Measurements from ENCODE around the gene ZFAND3.

GRCh38 chr6:36742994-36743494, 45.4 kb downstream of the RAB44 start:
- PRO-cap: no peak

DNA sequence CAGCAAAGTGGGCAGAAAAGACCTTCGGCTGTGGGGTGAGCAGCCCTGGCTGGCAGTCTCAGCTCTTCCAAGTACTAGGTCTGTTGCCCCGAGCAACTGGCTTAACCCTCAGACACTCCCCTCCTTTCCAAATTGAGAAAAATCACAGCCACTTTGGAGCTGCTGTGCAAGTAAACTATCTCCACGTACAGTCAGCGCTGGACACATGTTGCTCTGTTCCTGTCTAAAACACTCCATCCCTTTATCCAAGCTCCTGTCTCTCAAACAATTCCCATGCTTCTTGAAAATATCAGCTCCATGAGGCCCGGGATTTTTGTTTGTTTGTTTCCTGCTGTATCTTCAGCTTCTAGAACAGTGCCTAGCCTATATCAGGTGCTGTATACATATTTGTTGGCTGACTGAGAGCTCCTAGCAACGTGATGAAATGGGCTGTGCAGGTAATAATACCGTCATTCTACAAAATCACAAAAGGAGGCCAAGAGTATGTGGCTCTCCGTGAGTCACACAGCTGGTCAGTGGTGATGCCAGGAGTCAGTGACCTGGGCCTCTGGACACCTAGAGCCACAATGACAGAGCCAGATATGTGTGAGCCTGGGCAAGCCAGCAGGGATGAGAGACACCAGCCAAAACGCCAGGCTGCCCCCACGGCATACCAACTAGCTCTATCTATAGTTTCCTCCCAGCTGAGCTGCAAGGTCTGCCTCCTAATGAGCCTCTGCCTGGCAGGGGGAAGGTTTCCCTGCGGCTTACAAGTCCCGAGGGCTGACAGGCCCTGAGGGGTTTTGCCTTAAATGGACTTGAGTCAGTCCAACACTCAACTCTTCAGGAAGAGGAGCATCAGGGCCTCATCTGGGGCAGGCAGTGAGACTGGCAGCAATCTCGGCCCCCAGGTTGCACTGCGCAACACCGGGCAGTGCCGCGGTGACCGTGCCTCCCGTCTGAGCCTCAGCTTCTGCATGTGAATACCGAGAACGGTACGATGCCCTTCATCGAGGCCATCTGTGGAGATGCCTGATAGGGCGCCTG, 70.1 kb downstream of the CPNE5 start:
- PRO-cap: no peak

DNA sequence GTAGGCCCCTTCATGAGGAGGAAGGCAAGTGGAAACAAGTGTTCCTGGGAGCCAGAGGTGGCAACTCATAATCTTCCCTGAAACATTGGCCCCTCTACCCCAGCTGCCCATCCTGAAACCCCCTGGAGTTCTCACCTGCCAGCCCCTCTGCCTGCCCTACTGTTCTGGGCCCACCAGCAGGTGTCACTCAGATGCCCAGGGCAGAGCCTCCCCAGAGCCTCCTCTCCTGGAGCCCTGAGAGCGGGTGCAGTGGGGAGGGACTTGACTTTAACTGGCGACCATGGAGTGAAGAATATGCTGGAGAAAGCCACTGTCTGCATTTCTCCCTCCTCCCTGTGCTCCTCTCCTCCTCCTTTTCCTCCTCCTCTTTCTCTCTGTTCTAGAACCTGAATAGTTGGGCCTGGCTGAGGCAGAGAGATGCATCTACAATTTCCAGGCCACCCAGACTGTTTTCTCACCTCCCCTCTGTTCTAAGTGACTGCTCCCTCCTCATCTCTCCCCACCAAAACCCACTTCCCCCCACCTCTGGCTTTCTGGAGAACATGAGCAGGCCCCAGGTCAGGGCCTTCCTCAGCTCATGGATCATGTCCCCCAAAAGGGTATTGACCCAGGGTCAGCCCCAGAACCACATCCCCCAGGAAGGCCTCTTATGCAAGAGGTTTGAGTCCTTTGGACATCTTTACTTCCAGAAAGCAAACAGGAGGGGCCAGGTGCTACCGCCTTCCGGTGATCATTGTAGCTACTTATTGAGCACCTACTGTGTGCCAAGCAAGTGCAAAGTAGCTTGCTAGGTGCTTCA, 2.7 kb downstream of the CPNE5 start:
- PRO-cap: no peak

- PRO-cap: no peak
Measured at GRCh38 chr6:36852774-36853171, 13.5 kb upstream of the CPNE5 start.

GRCh38 chr6:36855028-36855904, 16.0 kb upstream of the CPNE5 start:
- PRO-cap: no peak

- PRO-cap: no peak
Measured at GRCh38 chr6:36862008-36862847, 12.4 kb downstream of the PPIL1 start.

DNA sequence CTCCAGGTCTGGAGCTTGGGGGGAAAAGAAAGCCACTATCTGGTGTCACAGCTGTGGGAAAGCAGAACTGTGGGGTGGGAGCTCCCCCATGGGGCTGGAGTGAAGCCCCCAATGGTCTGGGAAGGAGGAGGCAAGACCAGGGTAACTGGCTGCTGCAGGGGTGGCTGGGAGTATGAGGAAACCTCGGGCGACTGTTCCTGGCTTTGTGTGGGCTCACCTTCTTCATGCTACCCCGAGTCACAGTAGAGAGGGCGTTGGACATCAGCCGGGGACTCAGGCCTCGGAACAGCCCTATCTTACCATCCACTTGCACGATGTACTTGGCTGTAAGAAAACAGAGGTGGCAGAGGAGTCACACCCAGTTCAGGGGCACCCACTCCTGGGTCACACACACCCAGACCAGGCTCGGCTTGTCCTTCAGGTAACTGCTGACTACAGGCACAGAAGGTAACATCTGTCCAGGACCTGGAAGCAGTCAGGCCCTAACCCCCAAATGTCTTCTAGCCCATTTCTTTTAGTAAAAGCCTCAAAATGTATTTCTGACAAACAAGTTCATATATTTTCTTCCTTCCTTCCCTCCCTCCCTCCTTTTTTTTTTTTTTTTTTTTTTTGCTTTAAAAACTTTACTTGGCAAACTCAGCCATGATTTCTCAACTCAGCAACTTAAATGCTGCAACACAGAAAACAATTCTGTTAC, 7.6 kb downstream of the MTCH1 start:
- PRO-cap: no peak

GRCh38 chr6:36985435-36985801, 578 bp downstream of the MTCH1 start:
- PRO-cap: no peak

- PRO-cap: no peak
Measured at GRCh38 chr6:37013543-37014170, 8.2 kb downstream of the FGD2 start.

DNA sequence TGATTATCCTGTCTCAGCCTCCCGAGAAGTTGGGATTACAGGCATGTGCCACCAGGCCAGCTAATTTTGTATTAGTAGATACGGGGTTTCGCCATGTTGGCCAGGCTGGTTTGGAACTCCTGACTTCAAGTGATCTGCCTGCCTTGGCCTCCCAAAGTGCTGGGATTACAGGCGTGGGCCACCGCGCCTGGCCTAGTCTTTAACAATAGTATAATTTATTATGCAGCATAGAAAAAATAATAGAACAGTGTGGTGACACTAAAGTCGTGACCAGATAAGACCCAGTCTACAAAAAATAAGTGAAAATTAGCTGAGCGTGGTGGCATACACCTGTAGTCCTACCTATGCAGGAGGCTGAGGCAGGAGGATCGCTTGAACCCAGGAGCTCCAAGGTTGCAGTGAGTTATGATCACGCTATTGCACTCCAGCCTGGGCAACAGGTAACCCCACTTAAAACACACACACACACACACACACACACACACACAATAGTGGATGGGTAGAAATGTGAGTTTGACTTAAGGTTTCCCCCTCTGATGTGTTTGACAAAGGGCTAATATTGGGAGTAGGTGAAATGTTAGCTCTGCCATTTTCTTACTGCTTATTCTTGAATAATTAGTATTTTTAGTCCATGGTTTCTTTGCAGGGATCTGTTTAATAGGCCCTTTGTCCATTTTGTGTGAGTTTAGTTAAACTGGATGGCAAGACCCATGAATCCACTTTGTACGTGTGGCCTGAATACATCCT, 6.6 kb downstream of the PIM1 start:
- PRO-cap: no peak

DNA sequence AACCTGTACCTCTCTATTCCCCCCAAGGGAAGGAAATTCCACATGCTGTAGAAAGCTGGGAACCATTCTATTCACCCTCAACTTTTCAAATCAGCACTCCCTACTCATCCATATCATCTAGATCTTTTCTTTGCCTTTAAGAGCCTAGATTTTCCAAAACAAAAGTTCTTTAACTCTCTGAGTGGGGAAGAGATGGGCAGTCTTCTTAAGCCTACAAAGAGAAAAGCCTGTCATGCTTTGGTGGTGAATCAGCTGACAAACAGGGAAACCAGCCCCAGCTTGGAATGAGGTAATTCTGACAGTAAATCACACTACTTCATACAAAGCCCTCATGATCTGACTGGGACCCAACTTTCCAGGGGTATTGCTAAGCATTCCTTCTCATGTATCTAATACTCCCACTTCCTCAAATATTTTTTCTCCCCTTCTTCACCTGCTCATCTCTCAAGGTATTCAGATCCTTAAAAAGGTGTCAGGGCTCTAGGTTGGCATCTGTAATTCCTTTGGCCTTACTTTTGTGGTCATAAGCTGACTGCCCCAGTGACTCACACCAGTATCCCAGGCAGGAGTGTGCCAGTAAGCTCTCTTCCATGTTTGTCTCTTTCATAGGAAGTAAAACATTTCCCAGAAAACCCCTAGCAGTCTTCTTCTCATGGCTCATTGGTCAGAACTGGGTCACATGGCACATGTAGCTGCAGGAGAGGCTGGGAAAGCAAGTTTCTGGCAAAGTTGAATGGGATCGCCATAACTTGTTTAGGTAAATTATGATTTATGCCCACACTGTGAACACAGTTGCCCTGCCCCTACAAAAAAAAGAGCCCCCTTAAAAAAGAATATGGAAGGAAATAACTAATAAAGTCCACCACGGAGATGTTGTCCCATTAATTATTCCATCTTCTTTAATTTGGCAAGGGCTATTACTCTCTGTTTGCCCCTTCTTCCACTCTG, 15.0 kb upstream of the TBC1D22B start:
- PRO-cap: no peak

DNA sequence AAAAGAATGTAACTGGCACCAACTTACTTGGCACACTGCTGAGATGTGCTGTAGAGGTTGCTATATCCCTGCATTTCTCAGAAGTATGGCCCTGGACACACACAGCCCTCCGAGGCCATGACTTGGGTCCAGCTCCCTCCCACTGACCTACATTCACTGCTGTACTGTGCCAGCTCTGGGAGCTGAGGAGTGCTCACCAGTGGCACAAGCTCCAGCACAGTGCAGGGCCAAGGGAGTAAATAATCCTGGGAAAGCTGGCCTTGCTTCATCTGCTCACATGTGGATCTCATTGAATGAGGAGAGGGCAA, 25.9 kb upstream of the TMEM217 start:
- PRO-cap: no peak

DNA sequence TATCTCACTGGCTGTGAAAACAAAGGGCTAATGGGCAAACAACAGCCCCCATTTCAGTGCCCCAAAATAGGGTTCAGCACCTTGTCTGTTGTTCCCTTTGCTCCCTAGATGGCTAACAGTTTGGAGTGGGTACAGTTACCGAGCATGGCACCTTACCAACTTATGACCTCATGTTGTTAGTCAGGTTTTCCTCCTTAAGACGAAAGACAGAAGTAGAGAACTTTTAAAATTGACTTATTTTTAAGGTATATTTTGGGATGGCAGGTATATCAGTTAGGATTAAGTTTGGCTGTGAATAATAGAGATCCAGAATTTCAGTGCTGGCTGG, 45.3 kb upstream of the RNF8 start:
- PRO-cap: no peak

DNA sequence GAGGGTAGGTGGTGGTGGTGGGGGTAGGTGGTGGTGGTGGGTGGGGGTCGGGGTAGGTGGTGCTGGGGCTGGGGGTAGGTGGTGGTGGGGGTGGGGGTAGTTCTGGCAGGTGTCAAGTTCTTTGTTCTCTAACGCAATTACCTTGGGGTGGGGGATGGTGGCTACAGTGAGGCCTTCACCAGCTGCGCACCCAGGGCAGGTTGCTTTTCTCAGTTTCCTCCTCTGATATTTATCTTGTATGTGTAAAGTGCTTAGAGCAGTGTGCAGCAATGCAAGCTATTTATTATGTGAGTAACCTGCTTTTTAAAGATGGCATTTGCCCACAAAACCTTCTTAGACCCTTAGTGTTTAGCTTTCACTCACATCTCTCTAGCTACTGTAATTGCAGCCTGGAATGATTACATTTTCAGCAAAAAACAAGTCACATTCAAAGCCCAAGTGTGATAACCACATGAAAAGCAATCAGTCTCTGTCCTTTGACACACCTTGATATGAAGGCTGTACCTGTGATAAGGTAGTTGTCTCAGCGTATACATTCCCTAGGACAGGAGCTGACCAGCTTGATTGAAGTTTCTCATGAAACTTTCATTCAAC, 8.3 kb upstream of the CCDC167 start:
- PRO-cap: no peak

GRCh38 chr6:37517217-37518024, 17.7 kb upstream of the CCDC167 start:
- PRO-cap: no peak

GRCh38 chr6:37648213-37649437, 49.1 kb downstream of the MDGA1 start:
- PRO-cap: no peak

DNA sequence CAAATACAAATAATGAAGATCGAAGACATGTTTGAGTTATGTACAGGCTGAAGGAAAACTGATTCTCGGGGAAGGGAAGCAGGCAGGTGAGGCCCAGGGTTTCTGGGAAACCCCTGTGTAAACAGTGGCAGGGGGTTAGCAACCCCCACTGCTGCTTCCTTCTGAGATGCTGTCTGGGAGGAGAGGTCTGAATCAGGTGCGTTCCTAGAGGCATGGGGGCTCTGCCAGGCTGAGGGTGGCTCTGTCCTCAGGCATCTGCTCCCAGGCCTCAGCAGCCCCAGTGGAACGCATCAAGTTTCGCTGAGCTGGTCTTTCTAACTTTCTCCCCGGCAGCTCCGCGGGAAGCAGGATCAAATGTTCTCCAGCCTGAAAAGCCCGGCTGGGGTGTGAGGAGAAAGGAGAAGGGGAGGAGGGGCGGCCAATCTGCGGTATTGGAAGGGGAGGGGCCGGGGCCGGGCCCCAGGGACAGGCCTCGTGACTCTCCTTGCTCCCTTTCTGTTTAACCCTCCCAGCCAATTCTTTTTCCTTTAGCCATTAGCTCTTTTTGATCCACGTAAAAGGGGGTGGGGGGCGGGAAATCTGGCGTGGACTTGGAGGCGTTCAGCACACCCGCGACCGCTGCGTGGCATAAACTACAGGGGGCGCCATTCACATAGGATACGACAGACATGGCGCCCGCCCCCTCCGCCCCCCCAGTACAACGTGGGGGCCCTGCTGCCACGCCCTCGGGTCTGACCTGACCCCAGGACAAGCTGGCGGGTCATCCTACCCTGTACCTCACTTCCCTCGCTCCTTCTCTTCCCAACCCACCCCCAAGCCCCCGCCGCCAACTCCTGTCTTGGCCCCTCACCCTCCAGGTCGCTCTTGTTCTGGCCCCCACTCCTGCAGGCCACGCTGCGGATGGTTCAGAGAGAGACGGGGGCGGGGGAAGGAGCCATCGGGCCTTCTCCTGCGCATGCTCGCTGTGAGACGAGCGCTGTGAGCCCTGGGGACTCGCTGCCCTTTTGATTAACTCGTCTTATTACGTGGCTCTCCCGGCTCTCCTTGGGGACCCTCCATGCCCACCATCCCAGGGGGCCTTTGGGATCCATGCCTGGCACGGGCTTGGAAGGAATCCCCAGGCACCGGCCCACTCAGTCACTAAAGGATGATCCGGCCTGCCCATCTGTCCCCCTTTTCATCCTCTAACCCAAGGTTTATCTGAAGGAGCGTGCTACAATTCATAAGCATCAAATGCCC, 7.7 kb upstream of the MDGA1 start:
- PRO-cap: no peak

GRCh38 chr6:37819277-37820148, at the start of gene ZFAND3:
Gene ZFAND3 (plus strand): TSS chr6:37819727.
- PRO-cap: no peak

GRCh38 chr6:37845483-37846224, 26.1 kb downstream of the ZFAND3 start:
- PRO-cap: no peak

GRCh38 chr6:37926913-37927545, 107.5 kb downstream of the ZFAND3 start:
- PRO-cap: no peak

All from peritoneum (tissue), 1 donor.